SEM (cell line): Measurements from ENCODE around the gene NENF.

- PRO-cap, result no peak
Measured at GRCh38 chr1:209884623-209885275, 53.3 kb upstream of the SYT14 start.

DNA sequence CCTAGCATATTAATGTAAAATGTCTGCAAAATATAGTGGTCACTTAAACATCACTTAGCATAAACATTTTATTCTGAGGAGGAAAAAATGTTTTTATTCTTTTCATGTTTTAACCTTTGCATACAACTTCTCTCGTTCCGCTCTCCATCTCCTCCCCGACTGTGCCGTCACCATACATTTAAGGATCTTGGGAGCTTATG, 131.9 kb downstream of the SYT14 start:
- PRO-cap, result no peak

DNA sequence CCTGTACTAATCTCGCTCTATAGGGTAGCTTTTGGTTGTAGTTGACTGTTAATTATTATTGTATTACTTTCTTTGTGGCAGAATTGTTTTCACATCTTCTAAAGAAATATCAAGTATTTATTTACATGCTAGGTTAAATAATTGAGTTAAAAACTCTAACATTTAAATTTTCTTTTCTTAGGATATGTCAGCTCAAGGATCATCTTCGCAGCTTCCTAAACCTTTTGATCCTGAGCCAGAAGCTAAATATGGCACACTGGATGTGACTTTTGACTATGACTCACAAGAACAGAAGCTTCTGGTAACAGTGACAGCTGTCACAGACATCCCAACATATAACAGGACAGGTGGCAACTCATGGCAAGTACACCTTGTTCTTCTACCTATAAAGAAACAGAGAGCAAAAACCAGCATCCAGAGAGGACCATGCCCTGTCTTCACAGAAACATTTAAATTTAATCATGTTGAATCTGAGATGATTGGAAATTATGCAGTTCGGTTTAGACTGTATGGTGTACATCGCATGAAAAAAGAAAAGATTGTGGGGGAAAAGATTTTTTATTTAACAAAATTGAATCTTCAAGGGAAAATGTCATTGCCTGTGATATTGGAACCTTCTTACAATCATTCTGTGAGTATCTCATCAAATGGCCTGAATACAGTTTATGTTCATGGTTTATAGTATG, 132.6 kb upstream of the SERTAD4 start:
- PRO-cap, result no peak

- PRO-cap, result no peak
Measured at GRCh38 chr1:210239823-210240173, 7.2 kb downstream of the SERTAD4 start.

GRCh38 chr1:210374393-210374792, 45.7 kb downstream of the HHAT start:
- PRO-cap, result no peak

GRCh38 chr1:210505882-210506102, 177.1 kb downstream of the HHAT start:
- PRO-cap, result no peak

GRCh38 chr1:210587705-210588336, 259.1 kb downstream of the HHAT start:
- PRO-cap, result no peak

GRCh38 chr1:211344086-211344747, 17.6 kb downstream of the TRAF5 start:
- PRO-cap, result no peak

GRCh38 chr1:211415988-211416690, 75.8 kb downstream of the RD3 start:
- PRO-cap, result unidirectional peak, plus-strand start at chr1:211416311; unidirectional peak, plus-strand start at chr1:211416421; bidirectional peak, plus-strand start at chr1:211416475, minus-strand start at chr1:211416507

DNA sequence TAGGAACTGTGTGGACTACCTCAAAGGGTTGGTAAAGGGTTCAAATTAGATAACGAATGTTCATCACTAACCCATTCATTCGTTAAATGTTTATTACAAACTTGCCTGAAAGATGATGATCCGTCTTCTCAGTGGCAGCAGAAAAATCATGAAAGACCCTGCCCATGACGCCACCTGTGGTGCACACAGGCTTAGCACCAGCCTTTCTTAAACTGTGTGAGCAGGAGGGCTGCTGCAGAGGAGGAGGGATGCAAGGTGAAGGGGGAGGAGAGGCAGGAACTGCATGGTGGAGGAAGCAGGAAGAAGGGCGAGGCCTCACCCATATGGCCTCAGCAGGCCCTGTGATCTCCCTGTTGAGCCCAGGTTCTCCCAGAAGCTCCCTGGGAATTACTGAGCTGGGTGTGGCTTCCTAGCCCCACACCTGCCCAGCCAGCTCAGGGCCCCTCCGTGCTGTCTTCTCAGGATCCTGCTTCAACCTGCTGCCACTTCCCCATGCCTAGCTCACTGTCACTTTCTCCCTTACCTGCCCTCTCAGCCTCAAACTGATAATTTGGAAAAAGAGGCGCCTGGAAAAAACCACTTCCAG, 25.1 kb upstream of the RD3 start:
- PRO-cap, result no peak

DNA sequence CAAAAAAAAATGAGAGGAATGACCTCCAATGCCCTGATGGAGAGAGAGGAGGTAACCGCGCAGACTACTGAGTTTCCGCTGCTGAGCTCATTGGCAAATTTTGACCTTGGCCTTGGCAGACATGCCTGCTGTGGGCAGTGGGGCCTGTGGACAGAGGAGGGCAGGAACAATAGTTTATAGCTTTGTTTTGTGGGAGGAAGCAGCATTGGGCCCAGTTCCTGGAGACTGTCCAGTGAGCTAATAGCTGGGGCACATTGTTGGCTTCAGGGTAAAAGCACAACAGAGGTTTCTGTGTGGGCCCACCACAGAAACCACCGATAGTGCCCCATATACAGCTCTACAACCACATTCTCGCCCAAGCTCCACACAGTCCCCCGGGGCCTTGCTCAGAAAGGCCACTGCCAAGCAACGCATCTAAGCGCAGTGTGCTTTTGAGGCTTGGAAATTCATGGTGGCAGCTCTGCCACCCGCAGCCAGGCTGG, 43.3 kb downstream of the NEK2 start:
- PRO-cap, result no peak

GRCh38 chr1:211632814-211633935, 42.2 kb downstream of the NEK2 start:
- PRO-cap, result no peak

DNA sequence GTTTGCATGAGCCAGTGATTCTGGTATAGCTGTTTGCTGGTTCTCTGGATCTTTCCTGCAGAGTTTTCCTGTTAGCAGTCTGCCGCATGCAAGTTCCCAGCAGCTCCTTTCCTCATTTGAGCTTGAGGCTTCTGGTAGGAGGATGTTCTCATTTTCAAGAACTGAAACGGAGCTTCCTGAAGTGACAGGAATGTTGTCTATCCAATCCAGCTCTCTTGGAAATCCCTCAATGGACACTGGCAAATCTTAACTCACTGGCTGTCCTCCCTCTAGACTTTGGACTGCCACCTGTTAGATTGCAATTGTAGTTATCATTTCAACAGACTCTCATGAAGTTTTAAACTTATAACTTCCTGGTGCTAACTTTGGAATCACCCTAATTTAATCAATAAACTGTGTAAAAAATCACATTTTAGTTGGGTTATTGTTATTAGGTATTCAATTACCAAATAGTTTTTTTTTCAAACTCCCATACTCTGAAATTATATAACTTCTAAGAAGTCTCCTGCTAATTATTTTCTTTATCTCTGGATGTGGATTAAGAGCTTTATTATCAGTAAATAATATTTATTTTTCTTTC, 73.4 kb upstream of the LPGAT1 start:
- PRO-cap, result no peak

GRCh38 chr1:211911199-211911463, 80.6 kb upstream of the LPGAT1 start:
- PRO-cap, result no peak

DNA sequence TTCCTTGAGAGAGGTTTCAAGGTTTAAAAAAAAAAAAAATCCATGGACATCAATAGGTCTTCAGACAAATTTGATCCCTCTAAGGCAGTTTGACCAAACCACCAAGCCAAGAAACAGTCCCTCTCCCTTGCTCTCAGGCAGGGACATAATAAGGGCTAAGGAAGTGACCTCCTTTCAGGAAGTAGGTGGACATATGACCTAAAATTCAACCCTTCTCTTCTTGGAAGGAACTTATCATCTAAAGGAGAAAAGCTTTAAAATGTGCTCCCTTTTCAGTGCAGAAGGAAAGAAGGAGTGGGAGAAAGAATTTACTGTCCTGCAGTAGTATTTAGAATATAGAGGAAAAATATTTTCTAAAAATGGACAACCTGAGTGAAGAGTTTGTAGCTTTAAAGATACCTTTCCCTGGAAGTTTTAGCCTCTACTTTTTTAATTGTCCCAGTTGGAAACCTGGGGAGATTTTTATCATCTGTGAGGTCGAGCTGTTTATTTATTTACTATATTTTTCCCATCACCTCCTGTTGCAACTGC, 118.1 kb downstream of the DTL start:
- PRO-cap, result no peak

- PRO-cap, result no peak
Measured at GRCh38 chr1:212190105-212190555, 95.1 kb upstream of the PPP2R5A start.

- PRO-cap, result no peak
Measured at GRCh38 chr1:212247104-212247391, 38.2 kb upstream of the PPP2R5A start.

DNA sequence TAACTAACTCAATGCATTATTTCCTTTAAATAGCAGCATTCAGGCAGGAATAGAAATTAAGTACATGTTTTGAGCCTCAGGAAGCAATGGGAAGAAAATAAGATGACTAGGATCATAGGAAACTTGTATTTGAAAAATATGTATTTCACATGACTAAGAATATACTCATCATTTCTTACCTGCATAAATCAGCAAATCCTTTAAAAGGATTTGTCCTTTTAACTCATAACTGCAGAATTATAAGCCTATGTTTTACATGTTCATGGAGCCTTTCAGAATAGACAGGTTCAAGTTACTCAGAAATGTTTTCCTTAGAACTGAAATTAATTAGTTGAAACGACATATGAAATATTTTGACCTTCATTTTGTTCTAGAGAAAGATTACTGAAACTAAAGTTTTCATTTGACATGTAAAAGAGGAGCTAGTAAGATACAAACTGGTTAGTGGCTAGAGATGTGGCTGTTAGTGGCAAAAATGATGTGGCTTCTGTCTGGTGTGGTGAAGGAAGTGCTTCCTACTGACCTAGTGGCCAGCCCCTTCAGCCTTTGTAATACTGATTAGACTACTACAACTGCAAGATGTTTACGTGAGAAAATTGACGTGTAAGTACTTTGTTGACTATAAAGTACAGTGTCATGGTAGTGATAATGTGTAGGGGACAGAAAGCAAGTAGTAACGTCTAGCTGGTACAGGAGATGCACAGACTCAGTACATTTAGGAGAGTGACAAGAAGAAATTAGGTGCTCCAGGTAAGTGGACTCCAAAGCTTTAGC, 54.8 kb downstream of the PACC1 start:
- PRO-cap, result no peak

GRCh38 chr1:212432646-212433203, at the start of gene NENF:
NENF (plus strand) TSS chr1:212432920.
- PRO-cap, result bidirectional peak, plus-strand start at chr1:212432870, minus-strand start at chr1:212432806

DNA sequence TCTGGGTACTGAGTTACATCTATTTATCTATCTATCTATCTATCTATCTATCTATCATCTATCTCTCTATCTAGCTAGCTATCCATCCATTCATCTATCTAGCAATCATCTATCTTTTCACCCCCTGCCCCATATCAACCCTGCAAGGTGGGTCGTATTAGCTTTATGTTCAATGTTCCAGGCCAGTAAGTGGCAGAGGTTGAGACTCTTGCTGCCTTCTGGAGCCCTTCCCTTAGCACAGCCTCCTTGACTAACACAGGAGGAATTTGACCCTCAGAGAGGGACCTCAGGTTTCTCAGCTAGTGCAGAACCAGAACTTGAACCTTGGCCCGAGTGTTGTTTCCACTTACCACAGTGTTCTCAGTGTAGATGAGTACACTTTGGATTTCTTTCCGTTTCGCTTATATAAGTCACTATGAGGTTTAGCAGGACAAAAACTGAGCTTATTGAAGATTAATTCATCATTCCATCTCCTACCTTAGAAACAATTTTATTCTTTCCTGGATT, 11.1 kb upstream of the ATF3 start:
- PRO-cap, result no peak